ENCODE data around the genes EPHA1 and ZNF282.

- PRO-cap: no peak
- RAMPAGE, long total RNA, 3 experiments: no peak in any of the 3 experiments
Measured at GRCh38 chr7:143393847-143394518, 12.8 kb downstream of the ZYX start.

DNA sequence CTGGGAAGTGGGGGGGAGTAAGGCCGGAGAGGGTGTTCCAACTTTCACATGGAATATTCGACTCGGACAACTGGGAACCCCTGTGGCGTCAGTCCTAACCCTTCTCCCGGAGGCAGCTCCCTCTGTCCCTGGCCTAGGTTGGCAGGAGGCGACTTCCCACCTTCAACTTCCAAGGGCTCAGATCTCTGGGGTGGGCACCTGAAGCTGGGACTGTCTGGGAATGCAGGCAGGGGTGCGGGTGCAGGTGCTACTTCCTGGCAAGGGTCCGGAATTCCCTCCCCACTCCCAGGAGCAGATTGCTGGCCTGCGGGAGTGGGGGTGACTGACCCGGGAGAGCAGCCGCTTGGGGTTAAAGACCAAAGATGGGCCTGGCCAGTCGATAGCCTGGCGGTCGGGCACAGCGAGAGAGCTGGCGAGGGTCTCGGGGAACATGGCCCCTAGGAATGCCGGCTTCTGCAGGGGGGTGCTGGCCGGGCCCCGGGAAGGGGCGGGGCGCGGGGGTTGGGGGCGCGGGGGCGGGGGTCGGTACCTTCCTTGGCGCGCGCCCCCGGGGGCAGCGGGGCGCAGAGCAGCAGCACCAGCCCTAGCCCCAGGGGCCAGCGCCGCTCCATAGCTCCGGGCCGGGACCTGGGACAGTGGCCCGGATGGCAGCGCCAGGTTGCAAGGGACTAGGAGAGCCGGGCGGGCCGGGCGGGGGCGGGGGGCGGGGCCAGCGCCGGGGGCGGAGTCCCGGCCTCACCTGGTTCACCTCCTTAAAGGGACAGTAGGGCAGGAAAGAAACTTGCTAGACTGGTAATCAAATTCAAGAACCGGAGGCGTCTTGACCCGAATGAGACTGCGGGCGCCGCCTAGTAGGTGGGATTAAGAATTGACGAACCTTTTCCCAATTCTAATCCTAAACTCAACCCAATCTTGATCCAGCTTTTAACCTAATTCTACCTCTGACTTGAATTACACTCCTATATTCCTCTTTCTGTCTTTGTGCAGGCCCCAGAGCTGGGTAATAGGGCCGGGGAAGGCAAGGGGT lies at the start of gene EPHA1:
EPHA1 (minus strand) TSS at position 662 of the 1,027 bp plus-strand sequence.
- PRO-cap: no peak
- RAMPAGE, long total RNA, 3 experiments: no peak in any of the 3 experiments

- PRO-cap: no peak
- RAMPAGE, long total RNA, 3 experiments: no peak in any of the 3 experiments
Measured at GRCh38 chr7:143415634-143416344, 7.1 kb upstream of the EPHA1 start.

DNA sequence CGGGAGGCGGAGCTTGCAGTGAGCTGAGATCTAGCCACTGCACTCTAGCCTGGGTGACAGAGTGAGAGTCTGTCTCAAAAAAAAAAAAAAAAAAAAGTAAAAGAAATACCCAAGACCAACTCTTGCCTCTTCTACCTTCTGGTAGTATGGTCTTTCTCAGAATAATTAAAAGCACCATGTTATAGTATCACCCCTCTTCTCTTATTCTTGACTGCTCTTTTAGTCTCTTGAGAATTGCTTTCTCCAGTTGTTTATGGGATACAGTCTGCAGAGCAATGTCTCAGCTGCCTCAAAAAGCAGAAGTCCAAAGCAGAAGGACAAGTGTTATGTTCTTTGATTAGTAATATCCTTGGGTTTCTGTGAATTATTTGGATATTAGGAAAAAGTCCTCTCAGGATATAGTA lies 7.3 kb downstream of the TAS2R41 start:
- PRO-cap: no peak
- RAMPAGE, long total RNA, 3 experiments: no peak in any of the 3 experiments

DNA sequence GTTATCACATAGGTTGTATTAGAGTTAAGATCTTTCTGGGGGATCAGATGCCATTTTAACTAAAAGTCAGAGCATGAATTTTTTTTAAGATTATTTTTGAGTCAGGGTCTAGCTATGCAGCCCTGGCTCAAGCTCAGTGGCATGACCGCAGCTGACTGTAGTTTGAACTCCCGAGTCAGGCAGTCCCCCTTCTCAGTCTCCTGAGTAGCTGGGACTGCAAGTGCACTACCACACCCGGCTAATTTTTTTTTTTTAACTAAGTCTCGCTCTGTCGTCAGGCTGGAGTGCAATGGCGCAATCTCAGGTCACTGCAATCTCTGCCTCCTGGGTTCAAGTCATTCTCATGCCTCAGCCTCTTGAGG lies 7.8 kb downstream of the TAS2R41 start:
- PRO-cap: unidirectional peak, minus-strand start at position 202 of the sequence
- RAMPAGE, long total RNA, 3 experiments: no peak in any of the 3 experiments

- PRO-cap: unidirectional peak, minus-strand start at chr7:144198121
- RAMPAGE, long total RNA, 3 experiments: no peak in any of the 3 experiments
Measured at GRCh38 chr7:144197996-144198491, 2.4 kb upstream of the ARHGEF35 start.

DNA sequence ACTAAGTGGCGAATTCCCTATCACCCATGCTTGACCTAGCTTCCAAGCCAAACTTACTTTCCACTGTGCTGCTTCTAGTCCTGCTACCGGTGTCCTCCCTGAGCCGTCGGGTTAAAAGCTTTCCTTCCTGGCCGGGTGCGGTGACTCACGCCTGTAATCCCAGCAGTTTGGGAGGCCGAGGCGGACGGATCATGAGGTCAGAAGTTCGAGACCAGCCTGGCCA lies 332 bp upstream of the TPK1 start:
- PRO-cap: no peak
- RAMPAGE, long total RNA, 3 experiments: no peak in any of the 3 experiments

GRCh38 chr7:145582938-145583163 lies 533.8 kb upstream of the CNTNAP2 start:
- PRO-cap: no peak
- RAMPAGE, long total RNA, 3 experiments: no peak in any of the 3 experiments

DNA sequence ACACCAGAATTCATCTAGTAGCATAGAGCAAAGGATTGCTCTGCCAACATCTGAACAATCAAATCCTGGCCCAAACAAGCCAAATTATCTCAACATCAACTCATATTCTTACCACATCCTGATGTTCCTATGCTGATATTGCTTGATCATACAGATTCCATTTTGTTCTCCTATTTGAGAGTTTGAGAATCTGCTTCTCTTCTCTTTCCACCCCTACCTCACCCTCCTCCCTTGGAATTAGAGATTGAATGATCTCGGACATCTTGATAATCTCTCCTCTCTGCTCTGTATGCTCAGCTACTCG lies 633.4 kb downstream of the CNTNAP2 start:
- PRO-cap: no peak
- RAMPAGE, long total RNA, 3 experiments: no peak in any of the 3 experiments

GRCh38 chr7:148623570-148624116 lies 33.1 kb downstream of the C7orf33 start:
- PRO-cap: no peak
- RAMPAGE, long total RNA, 3 experiments: no peak in any of the 3 experiments

DNA sequence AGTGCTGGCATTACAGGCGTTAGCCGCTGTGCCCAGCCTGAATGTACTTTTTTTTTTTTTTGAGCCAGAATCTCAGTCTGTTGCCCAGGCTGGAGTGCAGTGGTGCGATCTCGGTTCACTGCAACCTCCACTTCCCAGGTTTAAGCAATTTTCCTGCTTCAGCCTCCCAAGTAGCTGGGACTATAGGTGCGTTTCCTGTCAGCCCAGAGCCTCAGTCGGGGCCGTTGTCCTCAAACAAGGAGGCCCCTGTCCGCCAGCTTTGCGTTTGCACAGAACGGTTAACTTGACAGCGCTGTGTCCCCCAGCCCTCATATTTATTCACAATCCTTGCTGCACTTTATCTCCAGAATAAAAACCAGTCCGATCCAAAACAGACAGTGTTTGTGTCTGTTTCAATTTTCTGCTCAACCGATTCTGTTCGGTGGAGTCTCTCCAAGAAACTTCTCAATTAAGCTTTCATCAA lies 64.5 kb downstream of the PDIA4 start:
- PRO-cap: no peak
- RAMPAGE, long total RNA, 3 experiments: no peak in any of the 3 experiments

GRCh38 chr7:148983288-148984340 lies 44.7 kb downstream of the PDIA4 start:
- PRO-cap: no peak
- RAMPAGE, long total RNA, 3 experiments: no peak in any of the 3 experiments

GRCh38 chr7:148987382-148987999 lies 40.8 kb downstream of the PDIA4 start:
- PRO-cap: unidirectional peak, plus-strand start at chr7:148987544; unidirectional peak, plus-strand start at chr7:148987576
- RAMPAGE, long total RNA, 3 experiments: no peak in any of the 3 experiments

DNA sequence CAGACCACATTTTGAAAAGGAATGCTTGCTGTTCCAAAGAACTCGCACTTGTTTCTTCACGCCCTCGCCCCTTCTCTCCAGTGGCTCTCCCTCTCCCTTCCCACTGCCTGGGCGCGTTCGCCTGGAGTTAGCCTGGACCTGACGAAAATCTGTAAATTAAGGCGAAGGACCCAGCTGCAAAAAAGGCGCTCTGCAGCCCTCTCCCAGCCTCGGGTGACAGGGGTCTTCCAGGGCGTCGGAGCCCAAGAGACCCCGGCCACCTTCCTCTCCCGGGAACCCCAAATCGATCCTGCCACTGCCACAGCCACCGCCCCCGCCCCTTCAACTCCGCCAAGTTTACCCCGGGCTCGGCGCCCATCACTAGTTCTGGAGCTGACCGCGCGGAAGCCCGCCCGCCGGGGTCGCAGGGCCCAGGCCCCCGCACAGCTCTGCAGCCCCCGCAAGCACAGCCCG lies 435 bp downstream of the PDIA4 start:
- PRO-cap: no peak
- RAMPAGE, long total RNA, 3 experiments: no peak in any of the 3 experiments

GRCh38 chr7:149195067-149196225 lies at the start of gene ZNF282:
Gene ZNF282 (plus strand): TSS chr7:149195546.
- PRO-cap: unidirectional peak, plus-strand start at chr7:149195507
- RAMPAGE, long total RNA, 3 experiments: start-site peak on the plus strand in 2 of 3 experiments, at chr7:149195462-149195582 at its widest, 96 to 102 reads per replicate

DNA sequence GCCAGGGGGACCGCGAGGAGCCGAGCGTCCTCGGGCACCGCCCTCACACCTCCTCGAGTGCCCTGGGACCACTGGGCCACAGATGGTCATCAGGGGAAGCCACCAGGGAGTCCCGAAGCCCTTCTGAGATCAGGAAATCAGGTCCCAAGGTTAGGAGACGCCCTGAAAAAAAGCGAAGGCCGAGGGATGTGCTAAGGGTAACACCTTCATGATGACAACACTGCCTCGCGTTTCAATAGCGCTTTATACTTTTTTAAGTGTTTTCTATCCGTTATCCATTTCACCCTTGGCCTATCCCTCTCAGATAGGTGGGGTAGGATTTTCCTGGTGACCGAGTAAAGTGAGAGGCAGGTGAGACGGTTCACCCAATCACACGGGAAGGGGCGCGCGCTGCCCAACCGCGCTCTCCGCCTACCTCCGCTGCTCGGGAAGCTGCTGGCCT lies 14.6 kb upstream of the ZNF212 start:
- PRO-cap: no peak
- RAMPAGE, long total RNA, 3 experiments: no peak in any of the 3 experiments

- PRO-cap: no peak
- RAMPAGE, long total RNA, 3 experiments: no peak in any of the 3 experiments
Measured at GRCh38 chr7:149228607-149229088, 10.8 kb upstream of the ZNF212 start.

GRCh38 chr7:149284737-149285620 lies 23.0 kb downstream of the ZNF783 start:
- PRO-cap: unidirectional peak, plus-strand start at chr7:149285311
- RAMPAGE, long total RNA, 3 experiments: no peak in any of the 3 experiments

GRCh38 chr7:149377469-149377849 lies 83.4 kb downstream of the ZNF777 start:
- PRO-cap: no peak
- RAMPAGE, long total RNA, 3 experiments: no peak in any of the 3 experiments

DNA sequence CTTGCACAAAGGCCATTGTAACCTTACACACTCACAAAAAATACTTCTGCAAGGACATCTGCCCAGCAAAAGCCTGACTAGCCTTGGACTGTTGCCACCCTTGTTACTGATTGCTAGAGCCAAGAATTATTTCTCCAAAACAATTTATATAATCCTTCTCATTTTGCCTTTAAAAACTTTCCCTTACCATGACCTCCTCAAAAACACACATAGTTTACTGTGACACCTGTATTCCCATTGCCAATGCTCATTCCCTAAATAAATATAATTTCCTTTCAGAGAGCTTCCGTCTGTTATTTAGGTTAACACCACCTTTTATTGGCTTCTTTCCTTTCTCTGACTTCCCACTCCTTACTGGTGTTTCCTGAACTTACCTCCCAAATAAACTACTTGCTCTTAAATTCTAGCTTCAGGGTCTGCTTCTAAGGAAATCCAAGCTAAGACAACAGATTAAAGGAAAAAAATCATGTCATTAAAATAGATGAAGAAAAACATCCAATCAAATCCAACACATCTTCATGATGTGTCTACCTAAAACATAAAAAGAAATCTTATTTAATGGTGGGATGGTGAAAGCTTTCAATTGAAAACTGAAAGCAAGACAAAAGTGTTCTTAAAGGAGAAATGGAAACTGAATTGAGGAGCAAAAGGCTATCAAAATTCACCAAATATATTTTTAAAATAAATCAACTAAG lies 67.5 kb upstream of the ZNF746 start:
- PRO-cap: no peak
- RAMPAGE, long total RNA, 3 experiments: no peak in any of the 3 experiments